Thoracic aorta endothelial cell (primary cell): ENCODE measurements around the genes ADD1, GRK4 and DOK7.

- CAGE, long polyA plus RNA: no peak
Measured at GRCh38 chr4:2516317-2516924, 20.0 kb upstream of the FAM193A start.

- CAGE, long polyA plus RNA: no peak
Measured at GRCh38 chr4:2662776-2663297, 93.3 kb downstream of the TNIP2 start.

DNA sequence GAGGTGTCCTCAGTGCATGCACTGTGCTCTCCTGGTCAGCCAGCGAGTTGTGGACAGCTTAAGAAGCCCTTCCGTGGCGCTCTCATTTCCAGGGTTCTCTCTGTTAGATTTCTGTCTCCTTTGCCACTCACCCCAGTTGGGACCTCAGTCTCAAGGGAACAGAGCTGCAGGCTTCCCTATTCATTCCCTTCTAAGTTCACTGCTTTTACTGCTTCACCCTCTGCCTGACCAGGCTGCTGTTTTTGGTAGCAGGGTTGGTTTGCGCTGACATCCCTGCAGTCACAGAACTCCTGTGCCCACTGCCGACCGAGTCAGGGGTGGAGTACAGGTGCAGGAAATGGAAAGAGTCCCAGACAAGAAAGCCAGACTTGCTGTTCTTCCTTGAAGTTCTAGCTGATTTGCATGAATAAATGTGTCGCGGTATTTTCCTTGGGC, 85.0 kb downstream of the TNIP2 start:
- CAGE, long polyA plus RNA: no peak

DNA sequence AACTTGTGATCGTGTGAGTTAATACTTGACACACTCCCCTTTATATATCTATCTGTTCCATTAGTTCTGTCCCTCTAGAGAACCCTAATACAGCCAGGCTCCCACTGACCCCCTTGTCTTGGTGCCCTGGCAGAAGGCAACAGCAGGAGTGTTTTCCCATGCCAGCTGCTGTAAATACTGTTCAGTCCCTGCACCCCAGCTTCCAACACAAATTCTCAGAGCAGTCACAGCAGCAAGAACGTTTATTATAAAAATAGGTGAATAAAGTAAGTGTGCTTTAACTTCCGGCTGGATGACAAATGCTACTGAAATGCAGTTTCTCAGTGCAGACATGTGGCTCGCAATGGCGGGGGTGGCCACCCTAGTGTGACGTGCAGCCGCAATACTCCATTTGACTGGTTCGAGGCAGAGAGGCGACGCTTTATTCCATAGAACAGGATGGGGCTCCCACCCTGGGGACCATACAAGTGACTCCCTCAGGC, 14.7 kb downstream of the TNIP2 start:
- CAGE, long polyA plus RNA: no peak

DNA sequence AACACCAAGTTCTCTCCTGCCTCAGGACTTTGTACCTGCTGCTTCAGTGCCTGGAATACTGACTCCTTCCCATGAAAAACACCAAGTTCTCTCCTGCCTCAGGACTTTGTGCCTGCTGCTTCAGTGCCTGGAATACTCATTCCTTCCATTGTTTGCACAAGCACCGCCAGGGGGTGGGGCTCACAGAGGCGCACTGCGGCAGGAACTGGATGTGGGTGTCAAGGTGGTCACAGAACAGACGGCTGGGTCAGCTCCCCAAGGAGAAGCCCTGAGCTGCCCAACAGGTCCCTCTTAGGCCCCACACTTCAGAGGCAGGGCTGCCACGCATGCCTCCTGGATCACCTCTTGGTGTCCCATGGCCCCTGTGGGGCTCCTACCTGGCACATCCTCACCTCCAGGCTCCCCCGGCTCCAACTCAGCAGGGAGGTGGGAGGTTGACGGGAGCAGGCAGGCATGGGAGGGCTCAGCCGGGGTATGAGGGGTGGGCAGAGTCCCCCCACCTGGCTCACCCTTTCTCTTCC, 5.4 kb upstream of the TNIP2 start:
- CAGE, long polyA plus RNA: no peak

GRCh38 chr4:2829355-2829933, 14.2 kb upstream of the ADD1 start:
- CAGE, long polyA plus RNA: no peak

DNA sequence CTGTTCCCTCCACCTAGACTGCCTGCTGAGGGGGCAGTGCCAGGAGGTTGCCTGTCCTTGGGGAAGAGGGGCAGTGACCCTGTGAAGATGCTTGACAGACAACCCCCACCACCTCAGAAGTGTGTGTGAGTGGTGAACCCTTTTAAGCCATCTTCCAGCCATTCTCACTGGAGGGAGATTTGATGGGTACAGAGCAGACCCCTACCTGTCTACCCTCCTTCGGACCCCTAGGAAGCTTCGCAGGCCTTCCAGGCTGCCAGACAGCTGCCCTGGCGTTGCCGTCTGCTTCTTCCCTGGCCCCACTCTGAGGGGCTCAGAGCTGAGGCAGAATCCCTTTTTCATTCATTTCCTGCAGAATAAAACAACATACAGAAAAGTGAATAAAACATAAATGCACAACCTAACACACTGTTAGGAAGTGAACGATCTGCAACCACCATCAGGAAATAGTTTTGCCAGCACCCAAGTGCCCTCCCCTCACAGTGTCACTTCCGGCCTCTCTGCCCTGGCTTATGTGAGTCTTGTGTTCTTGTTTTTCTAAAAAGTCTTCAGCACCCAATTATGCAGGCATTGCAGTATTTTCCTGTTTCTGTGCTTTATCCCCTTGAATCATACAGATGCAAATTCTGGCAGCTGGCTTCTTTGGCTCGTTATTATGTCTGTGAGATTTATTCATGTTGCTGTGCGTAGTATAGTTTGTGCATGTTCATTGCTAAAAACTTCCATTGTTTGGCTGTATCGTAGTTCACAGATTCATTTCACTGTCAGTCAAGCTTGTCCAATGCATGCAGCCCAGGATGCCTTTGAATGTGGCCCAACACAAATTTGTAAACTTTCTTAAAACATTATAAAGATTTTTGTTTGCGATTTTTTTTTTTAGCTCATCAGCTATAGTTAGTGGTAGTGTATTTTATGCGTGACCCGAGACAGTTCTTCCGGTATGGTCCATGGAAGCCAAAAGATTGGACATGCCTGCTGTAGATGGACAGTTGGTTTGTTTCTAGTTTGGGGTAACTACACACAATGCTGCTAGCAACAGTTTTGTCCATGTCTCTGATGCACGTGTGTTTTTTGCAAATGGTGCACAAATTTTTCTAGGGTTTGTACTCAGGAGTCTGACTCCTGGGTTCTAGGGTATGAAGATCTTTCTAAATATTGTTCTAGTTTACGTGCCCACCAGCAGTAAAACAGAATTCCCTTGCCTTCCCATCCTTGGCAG, 5.5 kb upstream of the ADD1 start:
- CAGE, long polyA plus RNA: no peak

- CAGE, long polyA plus RNA: no peak
Measured at GRCh38 chr4:2843544-2844130, at the start of gene ADD1. Gene ADD1 (plus strand): TSS chr4:2843844.

GRCh38 chr4:2945801-2946081, 11.1 kb upstream of the MFSD10 start:
- CAGE, long polyA plus RNA: no peak

- CAGE, long polyA plus RNA: no peak
Measured at GRCh38 chr4:2963525-2964180, at the start of gene GRK4. Gene GRK4 (plus strand): TSS chr4:2963571.

- CAGE, long polyA plus RNA: no peak
Measured at GRCh38 chr4:3106620-3107014, 32.1 kb downstream of the HTT start.

DNA sequence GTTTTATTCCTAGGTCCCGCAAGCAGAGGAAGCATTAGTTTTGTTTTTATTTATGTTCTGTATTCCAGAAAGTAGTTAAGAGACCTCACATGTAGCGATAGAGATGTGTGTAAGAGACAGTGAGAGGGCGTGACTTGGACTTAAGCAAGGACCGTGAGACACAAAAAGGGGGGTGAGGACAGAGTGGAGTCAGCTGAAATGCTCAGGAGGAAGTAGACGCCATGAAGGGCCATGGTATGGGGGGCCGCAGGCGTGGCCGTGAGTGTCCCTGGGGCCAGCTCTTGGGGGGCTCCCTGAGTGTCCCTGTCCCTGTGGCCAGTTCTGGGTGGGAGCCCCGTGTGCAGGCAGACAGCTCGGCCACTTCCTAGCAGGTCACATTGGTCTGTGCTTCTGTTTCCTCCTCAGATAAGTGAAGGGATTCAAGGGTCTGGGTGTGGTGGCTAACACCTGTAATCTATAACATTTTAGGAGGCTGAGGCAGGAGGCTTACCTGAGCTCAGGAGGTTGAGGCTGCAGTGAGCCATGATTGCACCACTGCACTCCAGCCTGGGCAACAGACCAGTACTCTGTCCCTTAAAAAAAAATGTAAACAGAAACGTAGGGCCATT, 23.0 kb upstream of the MSANTD1 start:
- CAGE, long polyA plus RNA: no peak

GRCh38 chr4:3321590-3322688, 29.1 kb downstream of the RGS12 start:
- CAGE, long polyA plus RNA: no peak

GRCh38 chr4:3366642-3367277, 73.9 kb downstream of the RGS12 start:
- CAGE, long polyA plus RNA: no peak

GRCh38 chr4:3371392-3372198, 70.2 kb upstream of the HGFAC start:
- CAGE, long polyA plus RNA: no peak

DNA sequence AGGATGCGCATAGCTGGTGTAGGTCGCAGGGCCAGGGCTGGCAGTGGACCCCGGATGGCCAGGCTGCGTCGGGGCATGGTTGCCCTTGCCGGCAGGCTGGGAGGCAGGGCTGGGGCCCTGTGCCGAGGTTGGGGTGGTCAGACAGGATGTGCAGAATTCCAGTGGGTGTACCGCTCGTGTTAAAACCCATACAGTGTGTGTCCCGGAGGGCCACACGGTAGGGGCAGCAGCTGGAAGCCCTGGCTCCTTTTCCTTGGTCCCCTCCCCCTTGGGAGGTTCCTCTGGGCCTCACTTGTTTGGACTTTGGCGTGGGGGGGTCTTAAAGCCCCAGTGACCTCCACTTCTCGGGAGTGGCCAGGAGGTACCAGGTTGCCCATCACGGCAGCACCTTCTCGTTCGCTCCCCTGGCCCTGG, 56.9 kb upstream of the HGFAC start:
- CAGE, long polyA plus RNA: no peak

DNA sequence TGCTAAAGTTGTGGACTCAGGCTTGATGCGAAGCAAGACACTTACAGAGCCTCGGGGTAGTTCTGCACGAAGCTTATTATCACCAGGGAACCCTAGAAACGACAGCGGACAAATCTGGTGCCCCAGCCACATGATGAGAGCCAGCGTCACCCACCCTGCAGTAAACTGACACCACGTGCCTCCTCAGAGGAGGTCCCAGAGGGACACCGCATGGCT, 36.7 kb upstream of the HGFAC start:
- CAGE, long polyA plus RNA: no peak

DNA sequence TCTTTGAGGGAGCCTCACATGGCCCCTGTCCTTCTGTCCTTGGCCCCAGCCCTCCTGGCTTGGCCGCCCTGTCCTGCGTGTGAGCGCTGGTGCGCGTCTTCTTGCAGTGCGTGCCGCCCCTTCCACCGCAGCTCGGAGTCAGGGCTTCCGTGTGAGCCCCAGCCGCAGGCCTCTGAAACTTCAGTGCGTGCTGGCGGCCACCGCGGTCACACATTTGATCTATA, 30.1 kb upstream of the HGFAC start:
- CAGE, long polyA plus RNA: no peak

DNA sequence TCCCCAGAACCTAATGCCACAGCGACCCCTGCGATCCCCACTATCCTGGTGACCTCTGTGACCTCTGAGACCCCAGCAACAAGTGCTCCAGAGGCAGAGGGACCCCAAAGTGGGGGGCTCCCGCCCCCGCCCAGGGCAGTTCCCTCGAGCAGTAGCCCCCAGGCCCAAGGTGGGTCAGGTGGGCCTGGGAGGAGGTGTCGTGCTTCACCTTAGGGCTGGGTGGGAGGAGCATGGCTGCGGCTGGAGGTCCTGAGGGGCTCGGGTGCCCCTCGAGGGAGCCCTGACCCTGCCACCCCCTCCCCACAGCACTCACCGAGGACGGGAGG, 939 bp downstream of the HGFAC start:
- CAGE, long polyA plus RNA: no peak

DNA sequence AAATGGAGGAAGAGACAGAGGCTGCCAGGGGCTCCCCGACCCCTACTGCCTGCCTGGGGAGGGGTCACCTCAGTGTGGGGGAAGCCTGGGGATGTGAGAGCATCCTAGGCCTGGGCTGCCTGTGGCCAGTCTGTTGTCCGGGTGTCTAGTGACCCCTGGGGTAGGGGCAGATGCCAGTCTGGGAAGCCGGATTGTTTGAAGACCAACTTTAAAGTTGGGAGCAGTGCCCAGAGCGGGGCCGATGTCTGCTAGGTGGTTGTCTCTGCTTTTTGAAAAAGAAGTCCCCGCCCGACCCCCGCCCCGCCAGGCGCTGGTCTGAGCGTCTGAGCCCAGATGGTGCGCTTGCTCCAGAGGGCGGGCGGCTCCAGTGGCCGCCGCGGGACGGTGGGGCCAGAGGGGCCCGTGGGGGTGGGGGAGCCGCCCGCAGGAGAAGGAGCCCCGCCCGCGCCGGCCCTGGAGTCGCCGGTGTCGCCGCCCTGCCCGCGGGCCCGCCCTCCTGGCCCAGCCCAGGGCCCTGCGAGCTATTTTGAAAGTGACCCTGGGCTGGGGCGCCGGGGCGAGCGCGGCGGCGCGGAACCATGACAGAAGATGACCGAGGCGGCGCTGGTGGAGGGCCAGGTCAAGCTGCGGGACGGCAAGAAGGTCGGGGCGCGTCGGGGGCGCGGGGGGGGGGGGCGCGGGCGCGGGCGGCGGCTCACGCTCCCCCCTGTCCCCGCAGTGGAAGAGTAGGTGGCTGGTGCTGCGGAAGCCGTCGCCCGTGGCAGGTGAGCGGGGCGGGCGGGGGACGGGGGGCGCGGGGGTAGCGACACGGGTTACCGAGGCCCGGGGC, at the start of gene DOK7:
DOK7 (plus strand) TSS at position 519 of the 829 bp plus-strand sequence.
- CAGE, long polyA plus RNA: no peak